Frontal cortex (tissue), 2 donors: ENCODE measurements around the genes UBD, MOG, HLA-F, RPP21 and PPP1R10.

DNA sequence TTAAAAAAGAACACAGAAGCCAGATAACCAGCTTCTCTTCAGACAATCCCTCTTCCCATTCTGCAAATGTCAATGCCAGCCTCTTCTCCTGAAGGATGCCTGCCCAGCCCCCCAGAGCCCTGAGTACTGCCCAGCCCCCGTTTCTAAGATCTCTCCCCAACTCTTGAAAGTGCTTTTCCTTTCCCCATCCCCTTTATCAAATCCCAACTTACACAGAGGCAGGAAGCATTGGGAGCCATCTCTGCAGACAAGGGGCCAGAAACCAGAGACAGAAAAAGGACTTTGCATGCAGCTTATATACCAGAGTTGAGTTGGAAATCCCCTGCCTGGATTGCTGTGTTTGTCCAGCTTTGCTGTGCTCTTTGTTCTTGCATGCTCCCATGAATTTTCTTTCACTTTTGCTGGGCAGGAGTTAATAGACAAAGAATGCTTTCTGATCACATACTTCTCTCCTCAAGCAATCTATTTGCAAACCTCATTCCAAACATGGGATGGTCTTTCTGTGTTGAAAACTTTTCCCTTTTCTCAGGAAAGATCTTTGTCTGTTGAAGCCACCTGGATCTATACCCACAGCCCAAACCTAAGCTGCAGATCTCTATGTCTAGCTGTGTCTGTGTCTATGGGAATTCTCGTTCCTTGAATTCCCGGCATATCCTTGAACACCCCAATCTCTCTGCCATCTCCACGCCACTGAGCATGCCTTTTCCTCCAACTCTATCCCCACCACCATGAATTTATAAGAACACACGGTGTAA is at the start of gene UBD:
TSS of gene UBD (minus strand) at position 270 of the 755 bp plus-strand sequence.
- RAMPAGE, long total RNA, result no peak

- RAMPAGE, long total RNA, result no peak
Measured at GRCh38 chr6:29628552-29628997, 4.4 kb downstream of the GABBR1 start.

DNA sequence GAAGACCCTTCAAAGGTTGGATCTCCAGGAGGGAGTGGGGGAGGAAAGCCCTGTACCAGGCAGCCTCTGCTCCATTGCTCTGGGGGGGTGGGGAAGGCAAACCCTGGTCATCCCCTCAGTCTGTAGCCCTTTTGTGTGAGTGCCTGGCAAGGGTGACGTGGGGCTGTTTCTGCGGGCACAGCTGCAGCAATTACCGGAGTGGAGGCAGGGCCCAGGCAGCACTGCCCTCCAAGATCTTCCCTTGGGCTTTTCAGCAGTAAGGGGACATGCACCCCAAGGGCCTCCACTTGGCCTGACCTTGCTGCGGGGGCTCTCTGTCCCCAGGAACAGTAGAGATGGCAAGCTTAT is at the start of gene MOG:
TSS of gene MOG (plus strand) at position 218 of the 348 bp plus-strand sequence.
- RAMPAGE, long total RNA, result no peak

DNA sequence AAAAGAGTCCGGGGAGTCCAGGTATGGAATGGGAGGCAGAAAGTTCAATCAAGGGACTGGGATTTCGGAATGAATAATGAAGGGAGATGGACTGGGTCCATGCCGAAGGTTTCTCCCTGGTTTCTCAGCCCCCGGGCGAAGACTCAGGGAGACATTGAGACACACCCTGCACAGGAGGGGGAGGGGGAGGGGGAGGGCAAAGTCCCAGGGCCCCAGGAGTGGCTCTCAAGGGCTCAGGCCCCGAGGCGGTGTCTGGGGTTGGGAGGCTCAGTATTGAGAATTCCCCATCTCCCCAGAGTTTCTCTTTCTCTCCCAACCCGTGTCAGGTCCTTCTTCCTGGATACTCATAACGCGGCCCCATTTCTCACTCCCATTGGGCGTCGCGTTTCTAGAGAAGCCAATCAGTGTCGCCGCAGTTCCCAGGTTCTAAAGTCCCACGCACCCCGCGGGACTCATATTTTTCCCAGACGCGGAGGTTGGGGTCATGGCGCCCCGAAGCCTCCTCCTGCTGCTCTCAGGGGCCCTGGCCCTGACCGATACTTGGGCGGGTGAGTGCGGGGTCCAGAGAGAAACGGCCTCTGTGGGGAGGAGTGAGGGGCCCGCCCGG is at the start of gene HLA-F:
TSS of gene HLA-F (plus strand) at position 455 of the 607 bp plus-strand sequence.
- RAMPAGE, long total RNA, result no peak

DNA sequence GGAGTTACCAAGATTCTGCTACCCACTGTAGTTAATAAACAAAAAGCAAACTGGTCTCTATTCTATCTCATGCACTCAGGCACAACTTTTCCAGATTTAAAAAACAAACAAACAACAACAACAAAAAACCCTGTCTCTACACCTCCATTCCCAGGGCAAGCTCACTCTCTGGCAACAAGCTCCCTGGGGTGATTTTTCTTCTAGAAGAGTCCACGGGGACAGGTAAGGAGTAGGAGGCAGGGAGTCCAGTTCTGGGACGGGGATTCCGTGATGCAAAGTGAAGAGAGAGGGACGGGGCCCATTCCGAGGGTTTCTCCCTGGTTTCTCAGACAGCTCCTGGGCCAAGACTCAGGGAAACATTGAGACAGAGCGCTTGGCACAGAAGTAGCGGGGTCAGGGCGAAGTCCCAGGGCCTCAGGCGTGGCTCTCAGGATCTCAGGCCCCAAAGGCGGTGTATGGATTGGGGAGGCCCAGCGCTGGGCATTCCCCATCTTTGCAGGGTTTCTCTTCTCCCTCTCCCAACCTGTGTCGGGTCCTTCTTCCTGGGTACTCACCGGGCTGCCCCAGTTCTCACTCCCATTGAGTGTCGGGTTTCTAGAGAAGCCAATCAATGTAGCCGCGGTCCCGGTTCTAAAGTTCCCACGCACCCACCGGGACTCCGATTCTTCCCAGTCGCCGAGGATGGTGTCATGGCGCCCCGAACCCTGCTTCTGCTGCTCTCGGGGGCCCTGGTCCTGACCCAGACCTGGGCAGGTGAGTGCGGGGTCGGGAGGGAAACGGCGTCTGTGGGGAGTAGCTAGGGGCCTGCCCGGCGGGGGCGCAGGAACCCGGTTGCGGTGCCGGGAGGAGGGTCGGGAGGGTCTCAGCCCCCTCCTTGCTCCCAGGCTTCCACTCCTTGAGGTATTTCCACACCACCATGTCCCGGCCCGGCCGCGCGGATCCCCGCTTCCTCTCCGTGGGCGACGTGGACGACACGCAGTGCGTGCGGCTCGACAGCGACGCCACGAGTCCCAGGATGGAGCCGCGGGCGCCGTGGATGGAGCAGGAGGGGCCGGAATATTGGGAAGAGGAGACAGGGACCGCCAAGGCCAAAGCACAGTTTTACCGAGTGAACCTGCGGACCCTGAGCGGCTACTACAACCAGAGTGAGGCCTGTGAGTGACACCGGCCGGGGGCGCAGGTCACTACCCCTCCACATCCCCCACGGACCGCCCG is 35.7 kb upstream of the HLA-G start:
- RAMPAGE, long total RNA, result no peak

DNA sequence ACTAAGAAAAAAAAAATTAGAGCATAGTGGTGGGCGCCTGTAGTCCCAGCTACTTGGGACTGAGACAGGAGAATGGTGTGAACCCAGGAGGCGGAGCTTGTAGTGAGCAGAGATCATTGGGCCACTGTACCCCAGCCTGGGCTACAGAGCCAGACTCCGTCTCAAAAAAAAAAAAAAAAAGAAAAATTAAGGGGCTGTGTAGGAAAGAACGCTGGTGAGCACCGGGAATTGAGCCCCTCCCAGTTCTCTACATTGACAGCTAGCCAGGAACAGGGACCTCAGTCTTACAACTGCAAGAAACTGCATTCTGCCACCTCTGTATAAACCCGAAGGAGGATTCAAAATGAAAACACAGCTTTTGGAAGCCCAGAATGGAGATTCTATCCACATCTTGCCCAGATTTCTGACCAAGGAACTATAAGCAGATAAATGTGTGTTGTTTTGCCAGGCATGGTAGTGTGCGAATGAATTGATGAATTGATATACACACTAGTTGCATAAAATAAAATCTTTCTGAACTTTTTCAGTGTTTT is 1.8 kb upstream of the HLA-A start:
- RAMPAGE, long total RNA, result no peak

GRCh38 chr6:29943955-29944792 is 1.8 kb downstream of the HLA-A start:
- RAMPAGE, long total RNA, result no peak

DNA sequence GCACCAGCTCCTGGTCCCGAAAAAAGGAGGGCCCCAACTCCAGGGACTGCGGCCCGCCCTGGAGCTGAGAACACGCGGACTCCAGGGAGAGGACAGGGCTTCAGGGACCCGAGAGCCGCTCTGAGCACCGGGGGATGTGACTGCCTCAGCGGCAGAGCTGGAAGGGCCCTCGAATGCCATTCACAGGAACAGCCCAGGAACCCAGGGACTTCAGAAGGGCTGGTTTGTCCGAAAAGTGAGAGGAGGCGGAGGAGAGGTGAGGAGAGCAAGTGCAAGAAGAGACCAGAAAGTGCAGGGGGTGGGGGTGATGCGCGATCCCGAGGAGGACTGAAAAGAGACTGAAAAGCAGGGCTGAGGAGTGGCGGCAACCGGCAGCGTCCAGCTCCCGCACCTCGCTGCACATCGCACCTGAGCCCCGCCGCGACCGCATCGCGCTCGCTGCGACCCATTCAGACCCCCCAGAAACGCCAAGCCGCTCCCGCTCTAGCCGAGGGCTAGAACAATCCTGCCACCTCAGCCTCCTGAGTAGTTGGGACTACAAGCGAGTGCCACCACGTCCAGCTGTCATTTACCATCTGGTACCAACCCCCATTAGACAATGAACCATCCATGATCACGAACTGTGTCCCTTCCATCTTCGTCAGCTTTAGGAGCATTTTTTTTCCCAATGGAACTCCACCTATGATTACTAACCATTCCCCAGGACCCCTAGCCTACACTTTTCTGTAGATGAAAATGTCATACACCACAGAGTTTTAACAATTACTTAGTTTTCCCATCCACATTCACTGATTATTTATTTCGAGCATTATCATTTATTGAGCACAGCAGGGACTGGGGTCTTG is 33.2 kb downstream of the HLA-A start:
- RAMPAGE, long total RNA, result no peak

GRCh38 chr6:29976525-29977675 is 34.6 kb downstream of the HLA-A start:
- RAMPAGE, long total RNA, result no peak

- RAMPAGE, long total RNA, result no peak
Measured at GRCh38 chr6:30066509-30066823, 532 bp upstream of the PPP1R11 start.

DNA sequence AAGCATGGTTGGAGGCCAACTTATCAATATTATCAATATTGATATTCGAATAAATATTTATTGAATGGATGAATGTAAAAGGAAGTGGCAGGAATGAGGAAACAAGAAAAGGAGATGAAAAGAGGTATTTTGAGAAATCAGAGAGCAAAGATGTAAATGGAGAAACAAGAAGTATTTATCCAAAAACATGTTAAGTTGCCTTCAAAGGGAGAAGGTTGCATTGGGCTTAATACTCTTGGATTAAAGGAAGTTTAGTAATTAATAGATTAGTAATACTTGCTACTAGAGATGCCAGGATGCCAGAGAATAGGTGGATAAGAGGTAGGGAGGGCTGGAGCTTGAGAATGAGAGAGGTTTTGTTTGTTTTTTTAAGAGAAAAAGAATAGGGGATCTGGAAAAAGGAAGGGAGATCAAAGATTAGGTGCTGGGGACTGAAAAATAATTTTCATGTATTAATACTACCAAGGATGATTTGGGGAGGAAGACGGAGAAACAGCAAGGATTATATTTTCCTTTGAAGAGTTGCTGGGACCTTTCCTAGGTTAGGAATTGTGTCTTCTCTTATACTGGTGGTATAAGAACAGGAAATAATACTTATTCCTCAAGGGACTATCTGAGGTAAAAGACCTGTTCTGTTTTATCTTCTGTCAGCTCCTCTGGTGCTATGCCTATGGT is 952 bp downstream of the PPP1R11 start:
- RAMPAGE, long total RNA, result no peak

- RAMPAGE, long total RNA, result no peak
Measured at GRCh38 chr6:30091569-30092432, 16.2 kb upstream of the RNF39 start.

- RAMPAGE, long total RNA, result no peak
Measured at GRCh38 chr6:30161224-30161570, 186 bp upstream of the TRIM10 start.

DNA sequence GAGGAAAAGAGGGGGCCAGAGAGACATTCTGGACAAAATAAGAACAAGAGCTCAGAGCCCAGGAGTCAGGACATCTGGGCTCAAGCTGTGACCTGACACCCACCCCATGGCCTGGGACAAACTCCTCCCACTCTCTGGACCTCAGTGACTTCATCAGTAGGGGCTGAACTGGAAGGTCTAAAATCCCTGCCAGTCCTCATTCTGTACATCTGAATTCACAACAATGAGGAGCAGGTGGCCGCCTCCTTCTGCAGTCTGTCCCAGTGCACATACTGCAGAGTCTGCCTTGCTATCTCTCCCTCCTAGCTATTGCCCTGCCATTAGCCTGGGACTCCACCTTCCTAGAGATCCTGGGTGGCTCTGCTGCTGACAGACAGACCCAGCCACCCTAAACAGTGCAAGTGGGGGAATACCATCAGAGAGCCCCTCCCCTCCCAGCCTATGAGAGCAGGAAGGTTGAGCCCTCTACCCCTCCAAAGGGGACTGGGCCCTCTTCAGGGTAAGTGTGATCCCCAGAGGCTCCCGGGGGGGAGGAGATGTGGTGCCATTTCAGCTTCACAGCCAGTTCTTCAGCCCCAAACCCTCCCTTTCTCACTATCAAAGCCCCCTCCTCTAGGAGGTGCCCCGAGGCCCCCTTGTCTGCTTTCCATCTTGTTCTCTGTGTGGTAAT is 17.7 kb downstream of the TRIM26 start:
- RAMPAGE, long total RNA, result no peak

GRCh38 chr6:30207716-30208196 is 5.5 kb downstream of the TRIM26 start:
- RAMPAGE, long total RNA, result no peak

DNA sequence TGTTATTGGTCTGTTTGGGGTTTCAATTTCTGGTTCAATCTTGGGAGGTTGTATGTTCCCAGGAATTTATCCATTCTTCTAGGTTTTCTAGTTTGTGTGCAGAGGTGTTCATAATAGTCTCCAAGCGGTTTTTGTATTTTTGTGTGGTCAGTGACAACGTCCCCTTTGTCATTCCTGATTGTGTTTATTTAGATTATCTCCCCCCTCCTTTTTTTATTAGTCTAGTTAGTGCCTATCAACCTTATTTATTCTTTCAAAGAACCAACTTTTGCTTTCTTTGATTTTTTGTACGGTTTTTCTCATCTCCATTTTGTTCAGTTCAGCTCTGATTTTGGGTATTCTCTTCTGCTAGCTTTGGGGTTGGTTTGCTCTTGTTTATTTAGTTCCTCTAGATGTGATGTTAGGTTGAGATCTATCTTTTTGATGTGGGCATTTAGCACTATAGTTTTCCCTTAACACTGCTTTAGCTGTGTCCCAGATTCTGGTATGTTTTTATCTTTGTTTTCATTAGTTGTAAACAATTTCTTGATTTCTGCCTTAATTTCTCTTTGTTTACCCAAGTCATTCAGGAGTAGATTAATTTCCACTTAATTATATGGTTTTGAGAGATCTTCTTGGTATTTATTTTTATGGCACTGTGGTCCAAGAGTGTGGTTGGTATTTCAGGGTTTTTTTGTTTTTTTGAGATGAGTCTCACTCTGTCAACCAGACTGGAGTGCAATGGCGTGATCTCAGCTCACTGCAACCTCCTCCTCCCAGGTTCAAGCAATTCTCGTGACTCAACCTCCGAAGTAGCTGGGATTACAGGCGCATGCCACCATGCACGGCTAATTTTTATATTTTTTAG is 26.2 kb upstream of the TRIM39 start:
- RAMPAGE, long total RNA, result no peak

DNA sequence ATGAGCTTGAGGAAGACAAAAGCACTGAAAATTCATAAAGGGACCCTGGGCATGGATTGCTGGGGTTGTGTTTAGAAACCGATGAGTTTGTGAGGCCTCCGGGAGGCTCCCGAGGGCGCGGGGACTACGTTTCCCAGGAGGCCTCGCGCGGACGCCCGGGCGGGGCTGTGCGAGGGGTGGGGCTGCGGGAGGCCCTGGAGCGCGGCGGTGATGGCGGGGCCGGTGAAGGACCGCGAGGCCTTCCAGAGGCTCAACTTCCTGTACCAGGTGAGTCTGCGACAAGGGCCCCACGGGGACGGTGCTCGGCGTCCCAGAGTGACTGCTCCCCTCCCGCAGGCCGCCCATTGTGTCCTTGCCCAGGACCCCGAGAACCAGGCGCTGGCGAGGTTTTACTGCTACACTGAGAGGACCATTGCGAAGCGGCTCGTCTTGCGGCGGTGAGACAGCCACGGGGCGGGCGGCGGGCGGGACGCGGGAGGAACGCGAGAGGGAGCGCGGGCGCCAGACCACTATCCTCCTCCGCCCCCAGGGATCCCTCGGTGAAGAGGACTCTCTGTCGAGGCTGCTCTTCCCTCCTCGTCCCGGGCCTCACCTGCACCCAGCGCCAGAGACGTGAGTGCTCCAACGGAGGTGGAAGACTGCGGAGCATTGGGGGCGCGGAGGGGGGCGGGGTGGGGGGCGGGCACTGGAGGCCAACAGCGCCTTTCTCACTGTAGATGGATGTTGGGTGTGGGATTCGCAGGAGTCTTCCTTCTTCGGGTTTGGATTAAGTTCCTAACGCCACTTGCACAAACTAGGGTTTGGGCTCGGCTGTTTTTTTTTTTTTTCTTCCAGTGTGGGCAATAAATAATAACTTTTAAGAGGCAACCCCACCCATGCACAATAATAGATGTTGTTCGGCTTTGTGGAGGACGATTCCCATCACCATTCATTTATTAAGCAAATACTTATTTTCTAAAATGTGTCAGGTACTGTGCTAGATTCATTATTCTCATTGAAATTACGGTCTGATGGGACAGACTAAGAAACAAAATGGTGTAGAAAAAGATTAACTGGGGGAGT is at the start of gene RPP21:
TSS of gene RPP21 (plus strand) at position 195 of the 1,062 bp plus-strand sequence.
- RAMPAGE, long total RNA, result start-site peak on the plus strand centred at position 224 of the sequence, 75 bp wide, 1,031 and 438 reads in 2 replicates

DNA sequence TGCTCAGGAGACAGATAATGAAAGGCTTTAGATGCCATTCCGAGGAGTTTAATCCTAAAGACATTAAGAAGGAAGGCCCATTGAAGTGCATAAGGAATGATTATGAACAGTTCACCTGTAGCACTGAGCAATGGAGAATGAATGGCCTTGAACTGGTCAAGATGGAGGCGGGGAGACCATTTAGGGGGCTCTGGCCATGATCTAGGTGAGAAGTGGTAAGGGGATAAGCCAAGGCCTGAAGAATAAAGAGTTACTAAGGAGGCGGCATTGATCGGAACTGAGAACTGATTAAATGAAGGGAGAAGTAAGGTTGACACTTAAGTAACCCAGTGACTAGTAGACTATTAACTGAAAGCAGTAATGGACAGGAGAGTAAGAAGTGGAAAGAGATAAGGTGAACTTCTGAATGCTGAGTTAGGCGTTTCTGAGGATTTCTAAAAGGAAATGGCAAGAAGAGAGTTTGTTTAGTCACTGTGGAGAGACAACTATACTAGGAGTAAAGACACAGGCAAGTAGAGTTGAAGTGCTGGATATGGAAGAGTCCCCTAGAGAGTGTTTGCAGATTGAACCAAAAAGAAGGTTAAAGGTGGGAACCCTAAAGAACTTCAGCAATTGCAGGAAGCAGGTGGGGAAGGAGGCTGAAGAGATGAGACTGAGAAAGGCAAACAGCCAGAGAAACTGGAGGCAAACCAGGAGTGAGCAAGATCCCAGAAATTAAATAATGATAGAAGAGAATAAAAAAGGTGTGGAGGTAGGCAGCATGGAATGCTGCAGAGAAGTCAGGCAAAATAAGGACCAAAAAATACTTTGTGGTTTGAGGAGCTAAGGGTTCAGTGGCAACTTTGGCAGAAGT is 1.9 kb downstream of the ABCF1 start:
- RAMPAGE, long total RNA, result no peak

DNA sequence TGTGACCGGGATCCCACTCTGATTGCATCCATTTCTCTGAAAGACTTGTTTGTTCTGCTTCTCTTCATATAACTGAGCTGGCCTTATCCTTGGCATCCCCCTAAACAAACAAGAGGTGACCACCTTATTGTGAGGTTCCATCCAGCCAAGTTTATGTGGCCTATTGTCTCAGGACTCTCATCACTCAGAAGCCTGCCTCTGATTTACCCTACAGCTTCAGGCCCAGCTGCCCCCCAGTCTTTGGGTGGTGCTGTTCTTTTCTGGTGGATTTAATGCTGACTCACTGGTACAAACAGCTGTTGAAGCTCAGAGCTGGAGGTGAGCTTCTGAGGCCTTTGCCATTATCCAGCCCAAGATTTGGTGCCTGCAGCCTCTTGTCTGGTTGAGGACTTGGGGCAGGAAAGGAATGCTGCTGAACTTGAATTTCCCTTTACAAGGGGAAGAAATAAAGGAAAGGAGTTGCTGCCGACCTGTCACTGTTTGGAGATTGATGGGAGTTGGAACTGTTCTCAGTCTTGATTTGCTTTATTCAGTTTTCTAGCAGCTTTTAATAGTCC is 19.7 kb downstream of the ABCF1 start:
- RAMPAGE, long total RNA, result no peak

DNA sequence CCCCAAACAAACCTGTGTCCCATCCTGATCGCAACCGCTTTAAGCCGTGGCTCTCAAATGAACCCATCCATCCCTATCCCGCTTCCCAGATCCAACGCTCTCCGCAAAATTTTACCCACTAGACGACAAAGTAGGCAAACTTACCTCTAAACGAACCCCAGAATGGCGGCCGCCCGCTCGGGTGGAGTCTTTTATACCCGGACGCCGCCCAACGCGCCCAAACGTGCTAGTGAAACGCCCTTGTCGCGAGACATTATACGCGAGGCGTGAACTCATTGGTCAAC is at the start of gene PPP1R10:
TSS of gene PPP1R10 (minus strand) at position 164 of the 284 bp plus-strand sequence.
- RAMPAGE, long total RNA, result no peak